Temporal lobe (tissue), 2 donors: ENCODE measurements around the gene CHD2.

DNA sequence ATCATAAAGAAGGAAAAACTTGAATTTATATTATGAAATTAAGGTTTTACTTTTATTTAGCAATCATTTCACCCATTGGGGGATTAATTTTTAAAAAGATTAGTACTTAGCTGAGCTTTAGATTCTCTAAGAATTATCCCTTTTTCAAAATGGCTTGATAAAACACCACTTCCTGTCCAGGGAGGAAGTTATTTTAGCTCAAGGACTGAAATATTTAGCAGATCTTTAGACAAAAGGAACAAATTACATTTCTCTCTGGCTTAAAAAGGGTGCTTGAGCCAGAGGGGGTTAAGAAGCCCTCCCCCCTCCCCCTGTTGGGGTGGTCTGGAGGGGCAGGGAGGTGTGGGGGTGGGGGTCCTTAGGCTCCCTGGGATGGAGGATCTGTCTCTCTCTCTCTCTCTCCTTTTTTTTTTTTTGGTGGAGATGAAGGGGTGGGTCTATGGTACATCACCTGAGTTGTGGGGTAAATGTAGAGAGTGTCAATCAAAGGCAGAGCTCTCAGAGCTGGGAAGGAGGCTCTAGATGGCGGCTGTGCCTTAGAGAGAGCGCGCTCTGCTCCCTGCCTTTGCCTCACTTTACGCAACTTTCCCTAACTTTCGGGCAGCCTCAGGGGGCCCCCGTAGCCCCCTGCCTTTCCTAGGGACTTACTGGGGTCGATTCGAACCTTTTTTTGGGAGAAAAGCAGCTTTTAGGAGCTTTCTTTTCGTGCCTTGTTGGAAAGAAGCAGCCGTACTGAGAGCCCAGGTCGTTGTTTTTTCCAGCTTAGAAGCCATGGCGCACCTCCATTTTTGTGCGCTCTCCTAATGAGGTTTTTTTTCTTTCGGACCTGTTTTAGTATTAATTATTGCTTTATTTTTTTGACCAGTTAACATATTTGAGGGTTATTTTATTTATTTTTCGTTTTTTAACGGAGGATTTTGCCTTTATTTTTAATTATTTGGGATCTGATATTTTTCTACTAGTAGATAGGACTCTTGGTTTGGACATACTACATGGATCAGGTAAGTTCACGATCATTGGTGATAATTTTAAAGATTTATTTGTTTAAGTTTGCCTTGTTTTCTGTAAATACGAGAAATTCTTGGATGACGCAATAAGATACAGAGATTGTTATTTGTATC is at the start of gene CHD2:
Gene CHD2, plus strand, starts transcription at position 501 of the 1,121 bp plus-strand sequence.
- RAMPAGE, long total RNA, result start-site peak on the plus strand centred at position 504 of the sequence, 17 bp wide, 872 and 573 reads in 2 replicates

- RAMPAGE, long total RNA, result no peak
These were observed 9.0 kb downstream of the CHD2 start for GRCh38 chr15:92908900-92909846.

GRCh38 chr15:92942739-92943042 is 42.6 kb downstream of the CHD2 start:
- RAMPAGE, long total RNA, result no peak

- RAMPAGE, long total RNA, result no peak
These were observed 66.8 kb downstream of the CHD2 start for GRCh38 chr15:92966799-92967503.

GRCh38 chr15:92972147-92972570 is 72.0 kb downstream of the CHD2 start:
- RAMPAGE, long total RNA, result no peak

DNA sequence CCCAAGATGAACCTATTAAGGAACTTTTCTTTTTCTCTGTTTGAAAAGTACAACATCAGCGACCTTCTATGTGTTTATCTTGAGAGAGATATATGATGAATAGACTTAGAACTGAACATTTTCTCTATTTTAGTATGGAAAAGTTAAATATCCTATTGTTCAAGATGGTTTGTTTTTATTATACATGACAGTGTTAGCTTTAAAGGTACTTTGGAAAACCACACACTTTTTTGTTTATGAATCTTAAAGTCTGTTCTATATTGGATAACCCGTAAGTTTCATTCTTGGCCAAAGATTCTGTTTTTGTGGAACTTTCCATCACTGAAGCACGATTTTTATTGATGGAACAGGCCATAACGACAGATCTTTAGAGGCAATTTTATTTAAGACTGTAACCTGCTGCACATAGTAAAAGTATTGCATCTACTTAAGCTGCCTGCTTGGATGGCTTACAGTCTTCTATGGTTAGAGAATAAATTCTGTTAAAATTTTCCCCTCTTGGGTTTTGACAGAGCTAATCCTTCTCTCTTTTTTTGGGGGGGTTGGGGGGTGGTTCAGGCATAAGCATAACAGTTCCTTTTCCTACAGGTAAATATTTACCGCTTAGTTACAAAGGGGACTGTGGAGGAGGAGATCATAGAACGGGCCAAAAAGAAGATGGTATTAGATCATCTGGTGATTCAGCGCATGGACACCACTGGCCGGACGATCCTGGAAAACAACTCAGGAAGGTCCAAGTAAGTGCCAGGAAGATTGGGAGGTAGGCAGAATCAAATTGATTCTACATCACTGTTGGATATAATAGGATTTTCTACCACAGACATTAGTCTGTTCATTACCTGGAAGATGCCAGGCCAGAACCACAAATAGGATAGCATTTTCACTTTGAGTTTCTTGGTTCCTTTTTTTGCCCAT is 78.7 kb downstream of the CHD2 start:
- RAMPAGE, long total RNA, result no peak

DNA sequence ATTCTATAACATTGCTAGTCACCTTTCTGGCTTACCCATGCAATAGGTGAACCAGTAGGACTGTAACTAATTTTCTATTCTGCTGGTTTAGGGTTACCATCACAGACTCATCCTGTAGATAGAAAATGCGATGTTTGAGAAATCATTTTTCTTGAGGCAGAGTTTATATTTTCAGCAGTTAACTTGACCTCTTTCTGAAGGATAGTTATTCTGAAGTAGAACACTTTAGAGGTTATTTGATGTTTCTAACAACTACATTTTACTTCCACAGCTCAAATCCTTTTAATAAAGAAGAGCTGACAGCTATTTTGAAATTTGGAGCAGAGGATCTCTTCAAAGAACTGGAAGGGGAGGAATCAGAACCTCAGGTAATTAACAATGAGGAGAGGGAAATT is 80.4 kb downstream of the CHD2 start:
- RAMPAGE, long total RNA, result no peak

- RAMPAGE, long total RNA, result no peak
These were observed 83.8 kb downstream of the RGMA start for GRCh38 chr15:93005243-93005556.

- RAMPAGE, long total RNA, result no peak
These were observed 62.6 kb downstream of the RGMA start for GRCh38 chr15:93025960-93027289.

- RAMPAGE, long total RNA, result no peak
These were observed 39.0 kb downstream of the RGMA start for GRCh38 chr15:93049954-93050384.

GRCh38 chr15:93265013-93265373 is 176.0 kb upstream of the RGMA start:
- RAMPAGE, long total RNA, result no peak

GRCh38 chr15:93312667-93313652 is 223.9 kb upstream of the RGMA start:
- RAMPAGE, long total RNA, result no peak

GRCh38 chr15:94075083-94075770 is 156.1 kb upstream of the MCTP2 start:
- RAMPAGE, long total RNA, result no peak

DNA sequence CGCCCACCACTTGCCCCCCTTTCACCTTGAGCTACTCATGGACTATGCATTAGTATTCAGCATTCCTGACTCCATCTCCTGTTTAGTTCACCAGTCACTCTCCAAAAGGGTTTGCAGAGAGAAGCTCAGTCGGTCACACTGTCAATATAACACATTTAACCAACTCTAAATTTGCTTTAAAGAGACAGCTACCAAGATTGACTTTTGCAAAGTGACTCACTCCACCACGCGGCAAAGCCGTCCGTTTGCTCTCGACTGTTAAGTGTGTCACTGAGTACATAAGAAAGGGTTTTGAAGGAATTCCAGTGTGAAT is 1006.8 kb upstream of the NR2F2 start:
- RAMPAGE, long total RNA, result no peak

DNA sequence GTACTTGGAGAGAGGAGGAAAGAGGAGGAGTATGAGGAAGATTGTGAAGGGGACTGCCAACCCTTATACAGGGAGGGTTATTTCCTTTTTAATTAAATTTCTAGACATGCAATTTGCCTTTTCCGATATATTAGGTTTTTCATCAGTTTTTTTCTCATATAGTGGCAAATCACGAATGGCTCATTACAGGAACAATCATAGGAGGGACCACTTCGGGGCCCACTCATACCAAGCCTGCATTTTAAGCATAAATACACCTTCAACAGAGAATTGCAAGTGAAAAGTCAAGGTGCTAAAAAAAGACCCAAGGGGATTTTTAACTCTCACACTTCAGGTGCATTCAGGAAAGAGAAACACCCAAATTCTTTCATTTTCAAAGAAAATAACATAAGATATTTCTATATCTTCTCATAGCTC is 979.7 kb upstream of the NR2F2 start:
- RAMPAGE, long total RNA, result no peak

DNA sequence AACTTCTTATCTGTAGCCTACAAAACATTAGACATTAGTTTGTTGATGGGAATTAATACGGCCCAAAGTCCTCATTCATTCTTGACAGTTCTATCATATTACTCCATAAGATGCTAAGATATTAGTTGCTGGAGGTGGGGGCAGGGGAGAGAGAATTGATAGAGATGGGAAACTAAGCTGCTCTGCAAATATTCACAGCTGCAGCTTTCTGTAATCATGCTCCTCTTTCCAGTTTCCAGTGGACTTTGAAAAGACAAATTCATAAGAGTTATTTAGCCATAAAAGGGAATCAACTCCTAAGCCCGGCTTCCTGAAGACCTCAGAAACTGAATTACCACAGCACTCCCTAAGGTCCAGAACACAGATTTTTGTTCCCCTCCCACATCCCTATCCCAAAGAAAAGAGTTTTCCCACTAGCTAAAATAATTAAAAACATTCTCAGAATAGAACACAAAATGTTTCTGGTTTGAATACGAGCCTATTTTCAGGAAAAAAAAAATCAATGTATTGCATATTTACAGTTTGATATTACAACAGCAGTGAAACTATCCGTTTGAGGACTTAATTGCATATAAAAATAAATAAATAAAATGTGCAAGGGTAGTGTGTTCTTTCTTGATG is 871.8 kb upstream of the NR2F2 start:
- RAMPAGE, long total RNA, result no peak

- RAMPAGE, long total RNA, result no peak
These were observed 455.9 kb upstream of the NR2F2 start for GRCh38 chr15:95874495-95875012.

GRCh38 chr15:96118927-96119212 is 211.6 kb upstream of the NR2F2 start:
- RAMPAGE, long total RNA, result no peak

DNA sequence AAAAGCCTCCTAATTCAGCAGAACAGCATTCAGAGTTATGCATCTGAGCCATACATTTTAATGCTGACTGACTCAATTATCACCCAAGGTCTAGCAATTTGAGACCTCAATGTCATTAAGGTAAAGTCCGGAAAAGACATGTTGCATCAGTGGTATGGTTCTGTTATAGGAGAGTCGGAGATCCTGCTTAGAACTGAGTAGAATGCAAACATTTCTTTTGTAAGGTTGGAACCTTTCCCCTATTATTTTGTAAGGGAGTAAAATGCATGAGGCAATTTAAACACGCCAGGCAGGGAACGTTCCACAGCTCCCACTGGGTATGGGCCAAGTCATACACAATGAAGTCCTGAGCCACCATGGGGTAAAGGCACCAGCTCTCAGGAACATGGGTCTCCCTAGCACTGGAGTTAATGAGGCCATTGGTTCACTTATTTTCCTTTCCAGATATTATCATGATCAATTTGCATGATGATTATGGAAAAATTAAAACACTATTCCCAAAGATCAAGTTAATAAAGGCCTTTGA is 116.6 kb upstream of the NR2F2 start:
- RAMPAGE, long total RNA, result no peak

- RAMPAGE, long total RNA, result no peak
These were observed 9.6 kb upstream of the NR2F2 start for GRCh38 chr15:96320989-96321247.